Ascending aorta (tissue), 1 donor: ENCODE measurements around a stretch of chrX.

DNA sequence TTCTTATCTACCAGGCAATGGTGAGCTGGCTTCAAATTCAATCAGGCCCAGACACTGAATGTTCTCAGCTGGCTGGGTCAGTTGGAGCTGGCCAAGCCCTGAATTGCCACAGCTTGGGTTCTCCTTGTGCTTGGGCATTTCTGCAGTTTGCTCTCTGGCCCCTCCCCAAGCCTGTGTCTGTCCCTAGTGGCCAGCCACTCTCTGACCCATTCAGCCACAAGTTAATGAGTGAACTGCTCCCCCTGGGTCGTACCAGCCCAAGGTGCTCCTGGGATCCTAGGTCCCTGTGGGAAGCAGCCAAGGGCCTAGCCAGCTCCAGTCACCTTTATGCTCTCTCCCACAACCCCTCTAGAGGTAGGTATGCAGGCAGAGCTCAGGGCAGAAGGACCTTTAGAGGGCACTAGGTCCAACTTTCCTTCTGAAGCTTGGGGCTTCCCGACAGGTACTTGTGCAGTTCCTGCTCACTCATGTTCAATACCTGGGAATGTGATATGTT, 51.5 kb downstream of the STARD8 start:
- PRO-cap = no peak

- PRO-cap = no peak
Observed at GRCh38 chrX:68840938-68841276, 12.1 kb downstream of the EFNB1 start.

DNA sequence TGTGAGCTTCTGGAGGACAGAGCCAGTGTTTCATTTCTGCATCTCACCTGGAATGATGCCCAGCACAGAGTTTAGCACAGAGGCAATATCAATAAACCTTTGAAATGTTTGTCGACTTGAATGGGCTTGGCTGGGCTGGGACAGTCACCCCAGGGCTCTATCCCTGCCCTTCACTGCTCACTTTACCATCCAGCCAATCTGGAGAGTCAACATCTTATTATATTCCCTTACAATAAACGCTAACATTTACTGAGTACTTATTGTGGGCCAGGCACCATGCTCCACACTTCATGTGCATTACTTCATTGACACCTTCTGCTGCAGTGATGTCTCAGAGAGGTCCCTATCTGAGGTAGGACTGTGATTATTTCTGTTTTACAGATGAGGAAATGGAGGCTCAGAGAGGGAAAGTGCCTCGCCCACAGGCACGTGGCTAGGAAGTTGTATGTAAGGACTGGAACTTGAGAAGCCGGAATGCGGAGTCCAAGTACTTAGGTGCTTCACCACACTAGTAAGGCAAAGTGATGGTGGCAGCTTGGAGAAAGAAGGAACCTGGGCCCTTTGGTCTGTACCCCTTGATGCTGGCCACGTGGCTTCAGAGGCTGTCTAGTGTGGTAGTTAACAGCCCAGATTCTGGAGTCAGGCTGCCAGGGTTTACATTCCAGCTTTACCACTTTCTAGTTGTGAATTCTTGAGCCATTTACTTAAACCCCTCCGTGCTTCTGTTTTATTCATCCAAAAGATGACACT, 19.6 kb downstream of the EFNB1 start:
- PRO-cap = no peak

DNA sequence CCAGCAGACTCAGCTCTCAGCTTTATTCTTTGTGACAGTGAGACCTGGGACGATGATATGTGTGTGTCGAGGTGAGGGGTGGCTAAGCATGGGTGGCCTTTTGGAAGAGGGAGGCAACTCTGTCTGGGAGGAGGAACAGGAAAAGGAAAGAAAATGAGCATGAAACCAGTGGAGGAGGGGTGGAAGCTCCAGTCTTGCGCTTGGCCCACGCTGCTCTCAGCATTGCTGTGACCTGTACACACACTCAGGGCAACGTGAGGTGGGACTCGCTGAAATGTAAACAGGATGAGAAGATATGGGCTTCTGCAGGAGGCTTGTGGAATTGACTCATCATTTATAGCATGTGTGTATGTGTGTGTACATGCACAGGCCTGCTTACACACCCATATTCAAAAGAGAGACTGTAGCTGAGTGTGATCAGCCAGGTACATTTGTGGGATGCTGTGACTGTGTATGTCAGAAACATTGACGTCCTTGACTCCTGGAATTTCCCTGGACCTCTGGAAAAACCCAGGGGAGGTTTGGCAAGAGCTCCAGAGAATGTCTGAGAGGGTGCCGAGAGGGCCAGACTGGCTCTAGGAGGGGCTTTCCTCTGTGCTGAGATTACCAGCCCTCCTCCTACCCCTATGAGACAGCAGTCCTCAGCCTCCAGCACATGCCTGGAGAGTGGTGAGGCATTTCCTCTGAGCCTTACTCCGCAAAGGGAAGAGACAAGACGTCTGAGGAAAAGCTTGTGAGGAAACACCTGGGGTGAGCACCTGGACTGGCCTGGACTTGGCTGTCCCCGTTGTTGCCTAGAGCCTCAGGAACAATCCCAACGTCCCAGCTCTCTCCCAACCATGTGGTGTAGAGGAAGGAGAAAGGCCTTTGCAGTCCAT, 137.7 kb downstream of the PJA1 start:
- PRO-cap = no peak

GRCh38 chrX:69136623-69137370, 28.5 kb downstream of the PJA1 start:
- PRO-cap = no peak

DNA sequence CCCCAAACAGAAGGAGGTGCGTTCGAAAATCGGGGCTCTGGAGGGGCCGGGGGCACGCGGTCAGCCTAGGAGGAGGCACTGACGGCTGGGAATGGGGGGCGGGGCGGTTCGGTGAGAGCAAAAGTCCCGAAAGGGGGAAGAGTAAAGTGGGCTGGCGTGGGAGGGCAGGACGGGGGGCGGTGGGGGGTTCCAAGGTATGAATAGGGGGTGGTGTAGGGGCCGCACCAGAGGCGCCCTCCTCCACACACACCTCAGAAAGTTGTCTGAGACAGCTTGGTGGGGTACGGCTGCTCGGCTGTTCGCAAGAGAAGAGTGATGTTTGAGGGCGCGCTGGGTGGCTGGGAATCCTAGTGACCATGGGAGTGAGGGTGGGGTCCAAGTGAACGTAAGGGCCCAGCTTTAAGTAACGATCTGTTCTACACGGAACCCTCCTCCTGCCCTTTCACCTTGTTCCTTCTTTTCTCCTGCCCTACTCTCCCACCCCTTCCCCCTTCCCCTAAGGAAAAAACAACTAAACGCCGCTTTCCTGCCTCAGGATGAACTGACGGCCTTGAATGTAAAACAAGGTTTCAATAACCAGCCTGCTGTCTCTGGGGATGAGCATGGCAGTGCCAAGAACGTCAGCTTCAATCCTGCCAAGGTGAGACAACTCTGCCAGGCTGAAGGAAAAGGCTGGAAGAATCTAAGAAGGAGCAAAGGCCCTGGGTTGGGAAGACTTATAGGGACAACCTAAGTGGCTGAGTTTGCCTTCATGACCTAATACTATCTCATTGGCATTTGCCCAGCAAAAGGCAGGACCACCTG, 644 bp downstream of the MED12 start:
- PRO-cap = no peak

DNA sequence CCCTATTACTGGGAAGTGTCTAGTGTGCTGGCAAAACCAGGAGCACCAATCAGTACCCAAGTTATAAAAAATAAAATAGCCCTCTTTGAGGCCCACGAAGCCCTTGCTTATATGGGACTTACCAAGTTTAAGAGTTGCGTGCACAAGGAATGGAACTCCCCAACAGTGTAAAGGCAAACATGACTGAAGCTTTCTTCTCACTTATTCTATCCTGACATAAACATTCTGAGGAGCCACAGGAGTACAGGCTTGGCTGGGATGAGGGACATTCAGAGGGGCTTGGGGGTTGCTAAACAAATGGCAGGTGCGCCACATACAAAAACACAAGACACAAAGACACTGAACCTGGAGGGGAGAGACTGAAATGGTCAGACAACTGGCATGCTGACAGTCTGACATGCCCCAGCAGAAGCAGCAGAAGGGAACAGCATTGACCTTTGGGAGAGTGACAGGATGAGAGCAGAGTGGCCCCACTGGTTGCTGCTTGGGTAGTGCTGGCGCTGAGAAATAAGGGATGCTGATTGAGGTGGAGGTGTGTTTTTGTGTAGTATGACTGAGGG, 556 bp upstream of the NLGN3 start:
- PRO-cap = no peak

DNA sequence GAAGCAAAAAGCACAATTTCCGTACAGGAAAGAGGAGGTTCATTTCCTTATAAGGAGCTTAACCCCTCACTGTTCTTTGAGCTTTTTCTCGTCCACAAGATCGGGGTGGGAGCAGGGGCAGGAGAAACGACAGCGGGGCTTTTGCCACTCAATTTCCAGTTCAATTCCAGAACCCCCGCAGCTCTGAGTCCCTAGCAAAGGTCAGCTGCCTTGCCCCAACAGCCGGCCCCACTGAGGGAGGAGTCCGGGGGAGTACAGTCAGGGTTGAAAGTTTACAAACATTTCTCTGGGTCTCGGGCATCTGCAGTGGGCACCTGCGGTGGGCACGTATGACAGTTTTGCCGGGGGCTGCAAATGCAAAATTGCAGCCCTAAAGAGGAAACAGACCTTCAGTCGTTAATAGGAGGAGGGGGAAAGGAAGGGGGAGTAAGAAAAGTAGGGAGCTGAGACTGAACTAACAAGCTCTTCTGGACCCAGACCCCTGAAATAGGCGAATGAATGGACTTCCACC, 37.8 kb downstream of the NLGN3 start:
- PRO-cap = no peak

DNA sequence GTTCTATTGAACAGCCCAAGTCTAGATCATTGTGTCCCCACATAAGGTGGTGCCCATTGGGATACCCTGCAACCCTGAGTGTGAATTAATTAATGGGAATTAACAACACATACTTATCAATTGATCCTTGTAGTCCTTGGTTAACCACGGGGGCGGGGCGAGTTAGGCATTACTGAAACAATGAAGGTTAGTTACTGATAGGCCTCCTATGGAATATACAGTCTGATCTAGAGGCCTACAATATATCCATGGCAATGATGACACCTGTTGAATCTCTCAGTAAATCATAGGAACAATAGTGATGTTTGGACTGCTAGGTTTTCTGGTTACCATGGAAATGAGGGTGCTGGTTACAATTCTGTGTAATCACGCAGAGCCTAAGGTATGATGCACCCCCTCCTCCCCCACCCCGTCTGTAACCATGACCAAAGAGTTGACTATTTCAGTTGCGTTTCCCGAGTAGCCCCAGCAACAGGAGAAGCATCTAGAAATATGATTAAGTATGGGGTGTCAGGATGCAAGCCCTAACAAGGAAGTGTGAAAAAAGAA, 801 bp upstream of the NONO start:
- PRO-cap = no peak

DNA sequence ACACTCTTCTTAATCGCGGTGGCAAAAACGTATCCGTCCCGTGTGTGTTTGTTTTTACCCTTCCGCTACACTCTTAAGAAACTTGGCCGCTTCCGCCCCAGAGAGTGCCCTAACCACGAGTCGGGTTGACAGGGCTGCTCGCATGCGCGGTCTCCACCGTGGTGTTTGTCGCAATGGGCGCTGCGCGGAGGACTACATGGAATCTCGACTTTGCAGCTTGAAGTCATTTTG, 214 bp upstream of the OGT start:
- PRO-cap = bidirectional peak, plus-strand start outside the sequence, minus-strand start at position 122 of the sequence

- PRO-cap = no peak
Observed at GRCh38 chrX:71567325-71567792, 10.9 kb upstream of the GCNA start.

- PRO-cap = no peak
Observed at GRCh38 chrX:71579070-71579744, 970 bp downstream of the GCNA start.

DNA sequence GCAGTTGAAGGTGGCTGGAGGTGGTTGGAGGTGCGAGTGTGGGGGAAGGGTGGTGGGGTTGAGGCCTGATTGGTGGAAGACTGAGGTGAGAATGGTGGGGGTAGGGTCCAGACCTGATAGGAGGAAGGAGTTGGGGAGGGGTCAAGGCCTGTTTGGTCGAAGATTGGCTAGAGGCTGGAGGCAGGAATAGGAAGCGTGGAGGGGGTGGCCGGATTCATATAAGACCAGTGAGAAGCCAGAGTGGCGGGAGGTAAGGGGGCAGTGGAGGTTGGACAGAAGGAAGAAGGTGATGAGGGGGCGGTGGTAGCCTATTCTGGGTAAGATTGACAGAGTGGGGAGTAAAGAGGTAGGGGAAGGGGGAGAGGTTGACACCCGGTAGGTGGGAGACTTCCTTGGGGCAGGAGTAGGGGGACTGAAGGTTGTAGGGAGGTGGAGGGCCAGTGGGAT, 1.5 kb downstream of the GCNA start:
- PRO-cap = no peak

DNA sequence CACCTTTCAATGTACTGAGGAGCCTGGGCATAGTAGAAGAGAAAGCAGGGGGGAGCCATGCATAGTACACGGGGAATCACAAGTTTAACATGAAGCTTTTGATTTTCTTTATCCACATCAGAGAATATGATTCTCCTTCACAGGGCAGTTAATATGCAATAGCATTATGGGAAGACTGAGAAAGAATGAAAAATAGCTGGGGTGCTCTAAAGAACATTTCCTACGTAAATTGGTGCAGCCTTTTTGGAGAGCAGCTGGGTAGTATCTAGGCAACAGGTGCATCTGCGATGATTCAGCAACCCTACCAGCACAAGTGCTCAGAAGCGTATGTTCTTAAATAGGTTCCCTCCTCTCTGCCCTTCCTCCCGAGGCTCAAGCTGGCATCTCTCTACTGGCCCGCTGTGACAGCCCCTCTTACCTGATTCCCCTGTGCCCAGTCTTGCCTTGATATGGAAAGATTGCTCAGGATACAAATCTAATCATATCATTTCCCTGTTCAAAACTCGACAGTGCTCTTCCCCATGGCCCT, 18.5 kb upstream of the CXCR3 start:
- PRO-cap = no peak

- PRO-cap = no peak
Observed at GRCh38 chrX:71911058-71912401, 885 bp downstream of the NHSL2 start.

DNA sequence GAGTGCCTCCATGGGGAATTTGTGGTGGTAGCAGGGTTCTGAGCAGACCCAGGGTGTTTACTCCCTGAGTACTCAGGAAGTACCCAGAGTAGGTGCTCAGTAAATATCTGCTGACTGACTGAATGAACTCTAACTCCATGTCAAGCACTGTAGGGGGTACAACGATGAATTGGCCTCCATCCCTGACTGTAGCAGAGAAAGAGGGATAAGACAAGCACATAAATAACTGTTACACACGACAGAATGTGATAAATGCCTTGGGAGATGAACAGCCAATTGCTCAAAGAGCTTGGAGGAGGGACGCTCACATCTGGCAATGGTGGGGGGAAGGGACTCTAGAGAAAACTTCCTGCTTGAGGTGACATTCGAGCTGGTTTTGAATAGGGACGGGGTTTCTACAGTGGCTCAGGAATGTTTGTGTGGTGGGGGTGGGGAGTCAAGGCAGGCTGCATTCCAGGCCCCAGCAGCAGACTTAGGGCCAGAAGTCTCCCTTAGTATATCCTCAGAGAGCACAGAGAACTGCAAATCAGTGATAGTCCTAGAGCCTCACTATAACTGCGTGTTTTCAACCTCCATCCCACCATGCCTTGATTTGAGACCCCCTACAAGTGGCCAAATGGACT, 47.1 kb downstream of the NHSL2 start:
- PRO-cap = no peak

GRCh38 chrX:72100818-72101272, 80.7 kb upstream of the PIN4 start:
- PRO-cap = no peak

- PRO-cap = no peak
Observed at GRCh38 chrX:72384118-72384818, 78.6 kb upstream of the CITED1 start.

DNA sequence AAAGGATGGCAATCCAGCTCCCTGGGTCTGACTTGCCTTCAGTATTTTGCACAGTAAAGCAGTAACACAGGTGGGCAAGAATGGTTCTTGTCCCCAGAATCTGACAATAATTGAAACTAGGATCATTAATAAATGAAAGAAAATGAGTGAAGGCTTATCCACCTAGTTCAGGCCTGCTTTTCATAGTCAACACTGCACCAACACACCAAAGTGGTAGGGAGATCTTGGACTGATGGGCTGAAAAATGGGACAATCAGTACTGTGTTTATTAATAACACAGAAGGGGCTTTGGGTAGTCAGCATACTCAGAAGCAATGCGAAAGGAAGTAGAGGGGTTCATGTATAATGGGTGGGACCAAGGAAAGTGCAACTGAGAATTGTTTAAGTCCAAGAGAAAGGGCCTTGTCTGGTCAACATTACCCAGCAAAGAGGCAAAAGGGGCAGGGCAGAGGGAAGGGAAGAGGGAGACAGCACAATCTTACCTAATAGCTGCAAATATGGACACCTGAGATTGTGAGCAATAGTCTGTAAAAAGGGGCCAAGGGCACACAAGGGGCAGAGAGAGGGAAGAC, 279.5 kb downstream of the CHIC1 start:
- PRO-cap = no peak

DNA sequence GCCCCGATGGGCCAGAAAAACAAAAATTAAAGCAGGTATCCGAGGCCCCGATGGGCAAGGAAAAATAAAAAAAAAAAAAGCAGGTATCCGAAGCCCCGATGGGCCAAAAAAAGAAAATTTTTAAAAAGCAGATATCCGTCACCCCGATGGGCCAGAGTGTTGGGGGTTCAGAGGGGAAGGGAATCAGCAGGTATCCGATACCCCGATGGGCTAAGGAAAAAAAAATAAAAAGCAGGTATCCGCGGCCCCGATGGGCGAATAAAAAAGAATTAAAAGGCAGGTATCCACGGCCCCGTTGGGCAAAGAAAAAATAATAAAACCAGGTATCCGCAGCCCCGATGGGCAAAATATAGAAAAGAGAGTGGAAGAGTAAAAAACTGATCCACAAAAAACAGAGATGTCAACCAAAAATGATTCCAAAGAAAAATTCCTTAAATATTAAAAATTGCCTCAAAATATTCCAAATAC, 289.1 kb downstream of the CHIC1 start:
- PRO-cap = no peak